Neuron (in vitro differentiated cells): ENCODE measurements around the genes CD99, MXRA5 and PNPLA4.

- PRO-cap: bidirectional peak, plus-strand start at chrX:2691175, minus-strand start at chrX:2691032; bidirectional peak, plus-strand start at chrX:2691503, minus-strand start at chrX:2691413
Observed at GRCh38 chrX:2690826-2691620, at the start of gene CD99. TSS of gene CD99 (plus strand) at chrX:2691295.

GRCh38 chrX:2928543-2929178, 478 bp downstream of the ARSD start:
- PRO-cap: bidirectional peak, plus-strand start at chrX:2928625, minus-strand start at chrX:2928133; bidirectional peak, plus-strand start at chrX:2928963, minus-strand start at chrX:2928859

DNA sequence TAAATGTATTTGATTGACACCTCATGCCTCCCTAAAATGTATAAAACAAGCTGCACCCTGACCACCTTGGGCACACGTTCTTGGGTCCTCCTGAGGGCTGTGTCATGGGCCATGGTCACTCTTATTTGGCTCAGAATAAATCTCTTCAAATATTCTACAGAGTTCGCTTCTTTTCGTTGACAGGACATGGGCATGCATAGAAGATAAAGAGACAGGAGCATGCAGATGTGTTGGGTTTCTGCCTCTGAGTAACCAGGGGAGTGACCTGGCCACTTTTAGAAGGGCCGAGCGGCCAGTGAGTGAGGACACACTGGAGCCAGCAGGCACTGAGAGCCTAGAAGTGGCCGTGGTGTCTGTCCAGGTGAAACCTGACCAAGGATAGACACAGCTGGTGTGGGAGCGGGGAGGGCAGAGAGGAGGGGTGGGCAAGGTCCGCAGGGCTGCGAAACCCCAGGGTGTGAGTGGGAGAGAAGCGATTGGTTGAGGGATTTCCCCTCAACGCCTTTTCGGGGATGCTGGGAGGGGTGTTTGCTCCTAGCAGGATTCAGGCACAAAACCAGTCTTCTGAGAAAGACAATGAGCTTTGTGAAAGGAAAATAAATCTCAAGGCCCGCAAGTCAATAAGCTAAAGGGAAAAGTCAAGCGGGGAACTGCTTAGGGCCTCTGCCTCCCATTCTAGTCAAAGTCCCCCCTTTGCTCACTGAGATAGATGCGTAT, 1.9 kb downstream of the ARSL start:
- PRO-cap: no peak

DNA sequence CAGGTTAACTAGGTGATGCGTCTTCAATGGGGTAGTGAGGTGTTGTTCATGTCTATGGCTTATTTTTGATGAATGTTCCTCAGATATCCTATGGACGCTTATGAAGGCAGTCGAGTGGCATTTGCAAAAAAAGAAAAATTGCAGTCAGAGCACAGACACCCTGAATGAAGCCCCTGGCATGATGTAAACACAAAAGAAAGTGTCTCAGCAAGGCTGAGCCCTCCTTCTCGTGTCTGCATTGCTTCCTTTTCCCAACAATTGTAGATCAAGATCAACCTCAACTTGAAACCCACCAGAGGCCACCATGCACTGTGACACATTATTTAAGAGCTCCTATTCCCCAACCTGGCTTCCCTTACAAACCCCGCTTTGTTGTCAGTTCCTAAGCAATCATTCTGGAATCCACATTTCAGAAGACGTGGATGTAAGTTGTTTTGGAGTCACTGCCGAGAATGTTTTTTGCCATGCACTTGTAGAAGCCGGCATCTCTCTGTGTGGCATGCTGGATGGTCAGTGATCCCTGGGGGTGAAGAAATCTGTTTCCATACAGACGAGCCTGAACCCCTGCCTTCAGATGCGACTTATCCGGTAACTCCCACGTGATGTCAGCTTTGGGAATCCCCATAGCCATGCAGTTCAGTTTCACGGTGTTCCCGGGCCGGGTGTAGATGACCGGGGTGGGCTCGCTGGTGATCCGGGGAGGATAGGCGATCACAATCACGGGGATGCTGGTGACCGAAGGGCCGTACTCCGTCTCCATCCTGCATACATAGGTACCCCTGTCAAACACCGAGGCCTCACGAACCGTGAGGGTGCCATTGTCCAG, 36.9 kb downstream of the MXRA5 start:
- PRO-cap: no peak

DNA sequence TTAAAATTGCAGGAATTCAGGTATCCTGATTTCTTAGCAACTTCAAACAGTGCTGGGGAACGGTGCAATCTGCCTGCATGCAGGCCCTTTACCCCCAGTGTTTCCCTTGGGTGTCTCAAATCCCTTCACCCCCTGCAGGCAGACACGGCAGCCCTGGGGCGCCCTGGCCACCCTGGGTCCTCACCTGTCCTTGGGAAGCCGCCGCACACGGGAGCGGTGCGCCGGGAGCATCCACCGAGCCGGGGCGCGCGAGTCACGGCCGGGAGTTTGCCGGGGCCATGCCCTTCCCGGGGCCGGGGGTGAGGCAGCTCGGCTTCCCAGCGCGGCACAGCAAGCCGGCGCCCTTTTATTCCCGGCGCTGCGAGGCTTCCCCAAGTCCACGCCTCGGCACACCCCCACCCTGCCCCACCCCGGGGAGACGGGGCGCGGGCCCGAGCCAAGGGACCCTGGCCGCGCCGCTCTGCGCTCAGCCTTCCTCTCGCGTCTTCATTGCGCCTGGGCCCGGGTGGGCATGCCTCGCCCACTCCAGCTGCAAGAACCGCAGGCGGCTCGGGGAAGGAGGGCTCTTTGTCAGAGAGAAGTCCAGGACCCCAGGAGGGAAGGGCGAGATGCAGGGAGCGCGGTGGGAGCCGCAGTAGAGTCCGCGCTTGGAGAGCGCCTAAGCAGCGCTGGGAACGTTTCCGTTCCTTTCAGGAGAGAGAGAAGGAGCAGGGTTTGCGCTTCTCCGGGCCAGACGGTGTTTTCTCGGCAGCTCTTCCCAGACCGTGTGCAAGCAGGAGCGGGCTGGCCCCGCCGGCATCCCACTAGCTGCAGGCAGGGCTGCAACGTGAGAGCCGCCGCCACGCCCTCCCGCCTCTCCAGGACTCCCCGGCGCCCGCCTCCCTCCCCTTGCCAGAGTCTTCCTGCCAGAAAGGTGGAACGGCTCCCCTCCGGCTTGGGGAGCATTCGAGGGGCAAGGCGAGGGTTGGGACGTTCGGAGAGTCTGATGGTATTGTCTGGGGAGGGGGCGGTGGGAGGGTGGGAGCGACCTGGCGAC, at the start of gene MXRA5:
Gene MXRA5, minus strand, starts transcription at position 322 of the 1,036 bp plus-strand sequence.
- PRO-cap: unidirectional peak, minus-strand start at position 770 of the sequence

GRCh38 chrX:3821978-3822861, 108.8 kb upstream of the PRKX start:
- PRO-cap: no peak

DNA sequence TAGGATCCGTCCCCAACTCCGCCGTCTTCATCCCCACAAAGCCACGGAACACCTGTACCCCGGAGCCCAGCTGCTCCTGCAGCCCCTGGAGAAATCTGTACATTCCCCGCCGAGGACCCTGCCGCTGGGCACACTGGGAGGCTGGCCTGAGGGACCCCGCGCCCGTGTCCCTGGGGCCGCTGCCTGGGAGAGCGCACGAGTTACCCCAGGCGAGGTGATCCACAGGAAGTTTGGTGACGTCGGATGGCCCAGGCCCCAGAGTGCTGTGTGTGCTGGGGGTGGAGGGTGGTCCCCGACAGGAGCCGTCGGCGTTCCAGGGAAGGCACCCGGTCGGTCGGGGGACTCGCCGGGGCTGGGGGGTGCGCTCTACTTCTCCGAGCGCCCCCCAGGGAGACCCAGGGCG, 129.3 kb upstream of the PRKX start:
- PRO-cap: no peak

GRCh38 chrX:4043900-4044236, 330.4 kb upstream of the PRKX start:
- PRO-cap: no peak

- PRO-cap: no peak
Observed at GRCh38 chrX:4710470-4711263, 997.2 kb upstream of the PRKX start.

DNA sequence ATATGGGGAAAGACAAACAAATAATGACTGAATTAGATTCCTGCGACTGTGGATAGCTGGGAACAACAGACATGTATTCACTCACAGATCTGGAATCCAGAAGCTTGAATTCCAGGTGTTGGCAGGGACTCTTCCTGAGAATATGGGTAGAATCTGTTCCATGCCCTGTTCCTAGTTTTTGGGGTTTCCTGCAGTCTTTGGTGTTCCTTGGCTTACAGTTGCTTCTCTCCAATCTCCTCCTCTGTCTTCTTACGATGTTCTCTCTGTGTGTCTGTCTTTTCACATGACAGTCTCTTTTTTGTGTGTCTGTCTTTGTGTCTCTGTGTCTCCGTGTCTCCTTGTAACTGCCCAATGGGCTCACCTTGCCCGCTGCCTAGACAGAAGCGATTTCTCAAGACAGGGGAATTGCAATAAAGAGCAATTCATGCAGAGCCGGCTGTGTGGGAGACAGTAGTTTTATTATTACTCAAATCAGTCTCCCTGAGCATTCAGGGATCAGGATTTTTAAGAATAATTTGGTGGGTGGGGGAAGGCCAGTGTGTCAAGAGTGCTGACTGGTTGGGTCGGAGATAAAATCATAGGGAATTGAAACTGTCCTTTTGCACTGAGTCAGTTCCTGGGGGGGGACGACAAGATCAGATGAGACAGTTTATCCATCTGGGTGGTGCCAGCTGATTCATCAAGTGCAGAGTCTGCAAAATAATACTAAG, 502.7 kb downstream of the NLGN4X start:
- PRO-cap: no peak

DNA sequence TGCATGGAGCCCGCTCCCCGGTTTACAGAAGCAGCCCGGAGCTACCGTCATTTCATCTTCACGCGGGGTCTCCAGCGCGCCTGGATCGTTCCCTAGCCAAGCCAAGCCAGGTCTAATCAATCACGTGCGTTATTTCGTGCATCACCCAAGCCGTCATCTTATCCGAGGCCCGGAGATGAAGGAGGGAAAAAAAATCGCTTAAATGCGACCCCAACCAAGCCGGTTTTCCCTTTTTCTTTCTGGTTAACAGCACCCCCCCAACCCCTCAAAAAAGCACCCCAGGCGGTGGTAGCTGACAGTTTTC, 1.1 kb downstream of the NLGN4X start:
- PRO-cap: bidirectional peak, plus-strand start at position 156 of the sequence, minus-strand start at position 82 of the sequence

- PRO-cap: no peak
Observed at GRCh38 chrX:6609042-6609403, 74.1 kb upstream of the VCX3A start.

- PRO-cap: no peak
Observed at GRCh38 chrX:7071283-7071767, 76.2 kb upstream of the STS start.

- PRO-cap: no peak
Observed at GRCh38 chrX:7091874-7092287, 55.6 kb upstream of the STS start.

DNA sequence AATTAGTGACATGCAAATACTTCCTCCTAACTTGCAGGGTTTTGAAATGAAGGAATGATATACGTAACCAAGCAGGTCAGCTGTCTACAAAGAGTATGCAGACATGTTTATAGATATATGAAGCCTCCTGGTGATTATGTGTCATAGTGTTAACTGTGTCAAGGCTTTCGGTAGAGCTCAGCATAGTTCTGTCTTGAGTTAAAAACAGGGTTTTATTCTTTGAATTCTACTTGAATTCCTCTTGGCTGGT, 729 bp upstream of the STS start:
- PRO-cap: no peak

DNA sequence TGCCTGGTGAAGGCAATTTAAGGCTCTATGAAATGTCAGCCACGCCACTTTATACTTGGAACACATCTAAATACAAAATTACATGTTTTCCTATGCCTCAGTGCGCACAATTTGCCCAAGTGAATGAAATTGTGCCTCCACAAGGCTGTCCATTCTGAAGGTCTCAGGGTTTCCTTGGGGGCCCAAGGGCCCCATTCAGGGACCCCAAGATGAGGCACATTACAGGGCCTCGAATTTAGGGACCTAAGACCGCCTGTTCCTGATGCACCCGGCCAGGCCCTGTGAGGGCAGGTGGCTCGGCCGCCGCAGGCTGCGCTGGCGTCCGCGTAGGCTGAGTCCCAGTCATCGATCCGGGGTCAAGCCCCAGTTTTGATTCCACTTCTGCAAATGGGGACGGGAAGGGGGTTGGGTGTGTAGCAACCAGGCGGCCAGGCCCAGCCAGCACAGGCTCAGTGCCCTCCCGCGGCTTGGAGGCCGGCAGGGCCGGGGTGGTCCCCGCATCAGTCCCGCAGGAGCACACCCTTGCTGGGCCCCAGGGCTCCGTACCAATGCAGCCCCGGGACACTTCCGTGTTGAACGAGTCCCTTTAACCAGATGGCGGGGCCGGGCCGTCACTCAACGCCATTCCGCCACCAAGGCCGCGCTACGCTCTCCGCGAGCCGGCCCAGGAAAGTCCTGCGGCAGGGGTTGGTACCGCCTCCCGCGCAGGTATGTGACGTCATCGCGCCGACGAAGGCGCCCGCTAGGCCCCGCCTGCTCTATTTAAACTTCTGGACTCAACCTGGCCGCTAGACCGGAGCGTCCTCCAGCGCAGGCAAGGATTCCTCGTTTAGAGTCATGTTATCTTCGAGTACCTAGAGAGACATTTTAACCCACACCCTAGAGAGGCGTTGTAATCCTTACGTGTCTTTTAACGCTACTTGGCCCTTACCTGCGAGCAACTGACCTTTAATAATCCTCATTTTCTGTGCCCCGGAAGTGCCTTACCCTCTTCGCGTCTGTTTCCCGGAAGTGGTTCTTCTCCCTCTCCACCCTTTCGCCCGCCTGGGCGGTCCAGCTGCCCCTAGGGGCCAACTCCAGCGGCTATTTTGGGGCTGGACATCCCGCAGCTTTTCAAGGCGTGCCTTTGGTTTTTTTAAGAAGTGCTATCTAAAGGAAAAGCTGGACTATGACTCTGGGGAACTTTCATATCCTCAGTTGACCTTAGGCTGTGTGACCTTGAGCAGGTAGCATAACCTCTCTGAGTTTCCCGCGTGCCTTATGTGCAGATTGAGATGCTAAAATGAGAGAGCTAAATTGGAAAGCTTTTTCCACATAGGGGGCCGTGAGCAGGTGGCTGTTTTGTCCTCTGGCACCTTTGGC, at the start of gene PNPLA4:
Gene PNPLA4, minus strand, starts transcription at position 674 of the 1,362 bp plus-strand sequence.
- PRO-cap: unidirectional peak, plus-strand start at position 290 of the sequence; bidirectional peak, plus-strand start at position 761 of the sequence, minus-strand start at position 674 of the sequence; bidirectional peak, plus-strand start at position 1,031 of the sequence, minus-strand start at position 985 of the sequence

- PRO-cap: no peak
Observed at GRCh38 chrX:9163421-9163874, 129.5 kb upstream of the FAM9B start.

DNA sequence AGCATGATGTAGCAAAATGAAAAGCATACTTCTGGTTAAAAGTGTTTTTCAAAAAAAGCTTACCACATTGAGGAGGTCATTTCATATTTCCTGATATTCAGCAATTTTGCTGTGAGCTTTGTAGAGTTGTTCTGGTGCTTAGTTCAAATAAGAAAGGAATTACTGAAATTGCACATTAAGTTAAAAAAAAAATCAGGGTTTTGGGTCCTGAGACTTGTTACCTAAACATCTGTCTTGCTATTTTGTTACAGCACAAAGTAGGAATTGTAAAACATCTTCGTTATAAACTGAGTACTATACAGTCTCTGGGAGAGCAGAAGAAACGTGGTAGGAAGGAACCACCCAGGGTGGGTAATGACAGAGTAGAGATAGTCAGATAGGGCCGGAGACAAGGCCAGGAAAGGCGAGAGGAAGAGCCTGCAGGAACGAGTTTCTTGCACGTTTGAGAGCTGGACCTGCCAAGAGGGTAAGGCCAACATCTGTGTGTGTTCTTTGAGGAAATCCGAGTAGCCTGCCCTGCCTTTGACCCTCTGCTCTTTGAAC, 52.0 kb downstream of the TBL1X start:
- PRO-cap: no peak

GRCh38 chrX:9604371-9605074, 139.7 kb downstream of the TBL1X start:
- PRO-cap: no peak

GRCh38 chrX:9722532-9723106, 43.0 kb downstream of the GPR143 start:
- PRO-cap: no peak